ENCODE data around the genes PDE4B and MIER1.

GRCh38 chr1:64925994-64926735 lies 40.2 kb downstream of the JAK1 start:
- RRBS = no CpG with 5 or more reads among the region's 6 CpGs

DNA sequence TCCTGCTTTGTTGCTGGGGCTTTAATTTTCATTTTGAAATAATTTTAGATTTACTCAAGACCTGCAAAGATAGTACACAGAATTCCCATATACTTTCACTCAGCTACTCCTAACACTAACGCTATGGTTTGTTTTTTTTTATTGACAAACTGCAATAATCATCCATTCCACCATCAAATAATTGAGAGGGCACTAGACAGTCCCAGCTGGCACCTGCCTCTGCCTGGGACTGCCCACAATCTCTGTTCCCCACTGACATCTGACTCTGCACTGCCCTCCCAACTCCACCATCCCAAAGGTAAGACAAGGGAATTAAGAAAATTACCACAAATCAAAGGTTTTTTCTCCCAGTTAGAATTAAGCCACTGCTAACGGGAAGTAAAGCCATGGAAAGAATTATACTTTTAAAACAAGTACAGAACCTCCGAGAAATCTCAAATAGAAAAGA lies 33.7 kb downstream of the JAK1 start:
- RRBS = no CpG with 5 or more reads among the region's 3 CpGs

DNA sequence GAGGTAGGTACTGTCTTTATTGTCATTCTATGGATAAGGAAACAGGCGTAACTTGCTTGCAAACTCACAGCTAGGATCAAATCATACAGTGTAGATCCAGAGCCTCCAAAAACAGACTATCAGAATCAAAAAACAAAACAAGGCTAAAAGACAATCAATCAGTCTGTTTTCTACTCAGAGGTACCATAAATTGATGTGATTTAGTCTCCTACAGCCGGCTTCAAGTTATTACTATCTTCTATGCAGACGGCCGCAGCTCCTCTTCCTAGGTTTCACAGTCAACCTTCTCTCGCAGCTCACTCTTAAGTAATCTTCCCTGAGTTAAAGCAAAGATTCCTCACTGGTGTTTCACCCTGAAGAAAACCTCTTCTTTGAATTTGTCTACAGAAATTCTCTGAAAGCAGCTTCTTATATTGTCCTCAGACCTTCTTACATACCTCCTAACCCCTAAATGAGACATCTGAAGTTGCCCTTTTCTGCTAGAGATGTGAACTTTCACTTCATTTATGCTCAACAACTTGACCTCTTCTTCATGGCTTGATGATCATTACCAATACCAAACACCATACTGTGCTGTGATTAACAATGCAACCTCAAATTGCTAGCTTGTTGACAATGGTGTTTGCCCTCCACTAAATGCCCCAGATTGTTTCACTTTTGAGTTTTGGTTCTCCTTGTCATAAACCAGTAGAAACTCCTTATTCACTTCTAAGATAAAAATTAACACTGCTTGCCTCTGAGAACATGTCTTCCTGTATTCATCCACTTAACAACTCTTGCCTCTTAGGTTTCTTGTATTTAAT lies 5.8 kb downstream of the JAK1 start:
- RRBS = no CpG with 5 or more reads among the region's 5 CpGs

- RRBS = no CpG with 5 or more reads among the region's 21 CpGs
These were observed 34.7 kb upstream of the JAK1 start for GRCh38 chr1:65000916-65001600.

DNA sequence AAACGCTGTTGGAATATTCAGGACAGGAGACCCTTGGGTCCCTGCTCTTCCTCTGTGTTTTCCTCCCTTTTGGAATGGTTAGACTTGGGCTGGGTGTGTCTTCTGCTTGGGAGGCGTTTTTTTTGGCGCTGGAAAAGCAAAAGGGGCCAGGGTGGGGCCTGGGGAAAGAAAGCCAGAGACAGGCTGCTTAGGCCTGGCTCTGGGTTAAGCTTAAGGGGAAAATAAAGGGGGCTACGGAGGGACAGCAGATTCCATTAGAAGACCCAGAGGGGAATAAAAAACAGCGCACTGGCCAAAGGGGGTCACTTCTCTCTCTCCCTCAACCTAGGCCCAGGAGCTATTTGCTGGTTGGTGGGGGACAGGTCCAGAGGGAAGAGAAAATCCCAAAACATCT lies 82.4 kb upstream of the AK4 start:
- RRBS = no CpG with 5 or more reads among the region's 5 CpGs

GRCh38 chr1:65147262-65147420 lies 862 bp upstream of the AK4 start:
- RRBS = no CpG with 5 or more reads among the region's 11 CpGs

- RRBS = 1% methylated on average over 19 of the region's 42 CpGs
These were observed 612 bp downstream of the DNAJC6 start for GRCh38 chr1:65309797-65310512.

GRCh38 chr1:65394514-65395093 lies 25.9 kb upstream of the LEPR start:
- RRBS = no CpG with 5 or more reads among the region's 4 CpGs

DNA sequence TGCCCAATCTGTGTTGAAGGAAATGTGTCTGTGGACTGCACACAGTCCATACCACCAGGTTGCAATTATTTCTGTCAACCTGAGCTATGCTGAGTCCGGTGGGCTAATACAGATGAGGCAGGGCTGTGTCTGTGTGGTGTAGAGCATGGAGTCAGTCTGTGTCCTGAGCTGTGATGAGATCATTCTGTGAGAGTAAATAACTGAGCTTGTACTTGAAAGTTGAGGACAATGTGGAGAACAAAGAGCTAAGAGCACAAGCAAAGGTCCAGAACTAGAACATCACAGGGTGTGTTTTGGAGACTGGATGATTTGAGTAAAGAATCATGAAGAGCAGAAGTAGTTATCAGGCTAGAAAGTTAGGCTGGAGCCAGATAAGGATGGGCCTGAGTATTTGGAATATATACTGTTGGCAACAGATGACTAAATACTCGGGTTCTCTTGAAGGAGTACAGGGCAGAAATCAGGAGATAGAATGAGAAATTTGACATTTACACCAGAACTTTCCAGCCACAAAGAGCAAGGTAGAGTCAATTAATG lies 48.7 kb downstream of the LEPR start:
- RRBS = no CpG with 5 or more reads among the region's 2 CpGs

DNA sequence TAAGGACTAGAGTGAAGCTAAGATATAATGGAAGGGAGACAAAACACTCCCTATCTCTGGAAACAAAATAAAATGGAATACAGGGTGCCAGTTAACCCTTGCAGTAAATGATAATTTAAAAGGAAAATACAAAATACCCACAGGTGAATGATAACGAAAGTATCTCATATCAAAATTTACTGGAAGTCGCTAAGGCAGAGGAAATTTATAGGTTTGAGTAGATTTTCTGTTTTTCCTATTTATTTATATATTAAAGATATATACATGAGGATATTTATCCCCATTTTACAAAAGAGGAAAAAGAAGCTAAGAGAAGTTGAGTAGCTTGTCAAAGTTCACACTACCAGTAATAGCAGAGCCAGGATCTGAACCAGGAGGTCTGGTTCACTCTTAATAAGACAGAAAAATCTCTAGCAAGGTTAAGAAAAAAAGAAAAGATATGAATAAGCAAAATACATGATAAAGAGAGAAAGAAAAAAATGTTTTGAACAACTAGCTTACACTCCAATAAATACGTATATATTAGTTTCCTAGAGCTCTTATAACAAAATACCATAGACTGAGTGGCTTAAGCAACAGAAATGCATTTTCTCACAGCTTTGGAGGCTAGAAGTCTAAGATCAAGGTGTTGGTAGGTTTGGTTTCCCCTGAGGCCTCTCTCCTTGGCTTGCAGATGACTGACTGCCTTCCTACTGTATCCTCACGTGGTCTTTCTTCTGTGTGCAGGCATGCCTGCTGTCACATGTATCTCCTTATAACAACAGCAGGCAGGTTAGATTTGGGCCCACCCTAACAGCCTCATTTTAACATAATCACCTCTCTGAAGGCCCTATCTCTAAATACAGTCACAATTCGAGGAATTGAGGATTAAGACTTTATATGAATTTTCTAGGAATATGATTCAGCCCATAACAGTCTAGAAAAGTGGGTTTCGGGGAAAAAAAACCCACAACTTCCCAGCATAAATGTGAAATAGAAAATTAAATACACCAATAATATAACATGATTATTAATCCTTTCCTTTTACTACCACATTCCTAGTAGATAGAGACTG lies 60.3 kb downstream of the LEPR start:
- RRBS = no CpG with 5 or more reads among the region's 6 CpGs

DNA sequence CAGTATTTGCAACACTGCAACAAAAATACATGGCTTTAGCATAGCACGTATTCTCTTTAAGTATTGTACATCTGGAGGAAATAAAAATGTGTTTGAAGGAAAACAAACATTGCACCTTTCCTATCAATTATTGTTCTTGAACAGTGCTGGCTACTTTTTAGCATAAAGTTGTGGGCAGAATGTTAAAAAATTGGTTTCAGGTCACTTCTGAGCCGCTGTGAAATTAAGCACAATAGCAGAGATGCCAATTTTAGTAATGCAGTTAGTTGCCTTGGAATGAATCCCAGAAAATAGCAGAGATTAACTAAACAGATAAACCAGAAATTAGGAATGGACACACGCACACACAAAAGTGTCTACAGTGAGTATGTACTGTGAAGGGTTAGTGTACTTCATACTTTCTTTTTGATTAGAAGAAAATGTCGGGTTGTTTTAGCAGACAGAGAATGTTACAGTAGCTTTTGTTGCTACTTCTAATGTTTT lies 106.6 kb downstream of the LEPR start:
- RRBS = no CpG with 5 or more reads among the region's 4 CpGs

DNA sequence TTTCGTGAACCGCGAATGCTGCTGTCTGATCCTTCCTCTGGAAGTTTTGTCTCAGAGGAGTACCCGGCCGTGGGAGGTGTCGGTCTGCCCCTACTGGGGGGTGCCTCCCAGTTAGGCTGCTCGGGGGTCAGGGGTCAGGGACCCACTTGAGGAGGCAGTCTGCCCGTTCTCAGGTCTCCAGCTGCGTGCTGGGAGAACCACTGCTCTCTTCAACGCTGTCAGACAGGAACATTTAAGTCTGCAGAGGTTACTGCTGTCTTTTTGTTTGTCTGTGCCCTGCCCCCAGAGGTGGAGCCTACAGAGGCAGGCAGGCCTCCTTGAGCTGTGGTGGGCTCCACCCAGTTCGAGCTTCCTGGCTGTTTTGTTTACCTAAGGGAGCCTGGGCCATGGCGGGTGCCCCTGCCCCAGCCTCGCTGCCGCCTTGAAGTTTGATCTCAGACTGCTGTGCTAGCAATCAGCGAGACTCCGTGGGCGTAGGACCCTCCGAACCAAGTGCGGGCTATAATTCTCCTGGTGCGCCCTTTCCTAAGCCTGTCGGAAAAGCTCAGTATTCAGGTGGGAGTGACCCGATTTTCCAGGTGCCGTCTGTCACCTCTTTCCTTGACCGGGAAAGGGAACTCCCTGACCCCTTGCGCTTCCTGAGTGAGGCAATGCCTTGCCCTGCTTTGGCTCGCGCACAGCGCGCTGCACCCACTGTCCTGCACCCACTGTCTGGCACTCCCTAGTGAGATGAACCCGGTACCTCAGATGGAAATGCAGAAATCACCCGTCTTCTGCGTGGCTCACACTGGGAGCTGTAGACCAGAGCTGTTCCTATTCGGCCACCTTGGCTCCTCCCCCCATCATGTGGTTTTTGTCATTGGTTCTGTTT lies 129.9 kb downstream of the LEPR start:
- RRBS = no CpG with 5 or more reads among the region's 33 CpGs

DNA sequence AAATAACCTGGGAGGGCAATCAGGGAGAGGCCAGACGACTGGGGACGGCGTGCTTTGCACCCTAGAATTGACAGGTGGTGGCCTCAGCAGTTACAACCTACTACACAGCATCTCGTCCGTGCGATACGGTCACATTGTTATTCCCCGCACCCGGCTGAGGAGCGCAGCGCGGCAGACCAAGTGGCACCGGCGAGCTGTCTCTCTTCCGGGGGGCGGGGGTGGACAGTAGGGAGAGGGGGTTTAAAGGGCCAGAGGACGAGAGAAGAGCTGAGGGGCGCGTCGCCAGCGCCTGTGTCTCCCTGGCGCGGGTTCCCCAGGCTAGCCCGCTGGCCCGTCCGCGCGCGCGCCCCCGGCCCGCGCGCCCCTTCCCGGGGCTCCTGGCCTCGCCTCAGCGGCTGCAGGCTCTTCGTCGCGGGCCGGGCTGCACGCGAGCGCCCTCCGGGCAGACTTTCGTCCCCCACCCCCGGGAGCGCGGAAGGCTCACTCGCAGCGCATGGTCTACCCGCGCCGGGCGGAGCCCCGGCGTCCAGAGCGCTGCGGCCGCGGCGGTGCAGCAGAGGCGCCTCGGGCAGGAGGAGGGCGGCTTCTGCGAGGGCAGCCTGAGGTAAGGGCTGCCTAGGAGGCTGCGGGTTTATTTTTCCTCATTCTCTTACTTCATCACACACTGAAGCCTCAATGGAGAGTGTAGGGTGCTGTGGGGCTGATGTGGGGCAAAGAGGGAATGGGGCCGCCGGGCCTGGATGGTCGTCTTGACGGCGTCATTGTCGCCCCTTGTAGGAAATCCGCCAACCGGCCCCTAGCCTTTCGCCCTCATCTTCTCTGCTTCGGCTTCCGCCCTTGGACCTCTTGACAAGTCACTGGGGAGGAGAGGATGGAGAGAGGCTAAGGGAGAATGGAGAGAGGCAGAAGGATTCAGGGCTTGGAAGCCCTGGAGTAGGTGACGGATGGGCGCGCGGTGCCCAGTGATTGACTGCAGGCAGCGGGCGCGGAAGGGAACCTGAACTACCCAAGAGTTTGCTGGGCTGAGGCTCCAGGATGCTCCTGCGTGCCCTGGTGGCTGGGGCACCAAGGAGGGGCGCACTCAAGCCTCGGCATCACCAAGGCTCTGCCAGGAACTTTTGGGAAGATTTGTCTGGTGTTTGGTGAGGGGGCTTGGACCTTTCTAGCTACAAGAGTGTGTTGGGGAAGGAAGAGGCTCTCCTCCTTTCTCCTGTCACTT lies at the start of gene PDE4B:
TSS of gene PDE4B (plus strand) at position 251 of the 1,219 bp plus-strand sequence.
- RRBS = 2% methylated on average over 26 of the region's 88 CpGs

GRCh38 chr1:66266201-66266734 lies 267.7 kb upstream of the SGIP1 start:
- RRBS = no CpG with 5 or more reads among the region's 6 CpGs

GRCh38 chr1:66924722-66925641 lies at the start of gene MIER1:
Gene MIER1 (plus strand): TSS chr1:66924990.
- RRBS = 1% methylated on average over 6 of the region's 70 CpGs

- RRBS = no CpG with 5 or more reads among the region's 1 CpG
These were observed 23.9 kb downstream of the MIER1 start for GRCh38 chr1:66948700-66949076.

- RRBS = no CpG with 5 or more reads among the region's 1 CpG
These were observed 34.4 kb downstream of the SLC35D1 start for GRCh38 chr1:67019331-67020193.

DNA sequence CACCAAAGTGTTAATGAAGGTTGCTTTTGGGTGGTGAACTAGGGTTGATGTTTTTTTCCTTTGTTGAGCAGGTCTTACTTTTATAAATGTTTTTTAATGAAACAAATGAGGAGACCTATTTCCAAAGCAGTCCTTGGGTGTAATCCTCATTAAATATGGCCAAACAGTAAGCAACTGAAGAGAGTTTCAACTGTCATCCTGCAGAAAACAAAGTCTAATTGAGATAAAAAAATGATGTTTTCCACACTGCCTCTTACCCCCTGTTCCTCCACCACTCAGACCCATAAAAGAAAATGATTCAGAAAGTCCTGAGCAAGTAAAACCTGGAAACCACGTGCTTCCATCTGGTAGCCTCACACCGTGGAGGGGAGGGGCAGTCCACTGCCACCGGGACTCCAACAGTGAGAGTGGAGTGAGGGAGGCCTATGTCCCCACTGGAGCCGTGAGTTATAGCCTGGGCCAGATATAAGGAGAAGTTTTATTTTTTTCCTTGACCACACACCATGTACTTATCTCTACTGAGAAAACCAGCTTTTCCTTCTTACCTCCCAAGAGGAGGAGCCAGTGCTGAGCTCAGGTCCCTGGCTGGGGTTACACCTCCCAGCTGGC lies 48.8 kb upstream of the SERBP1 start:
- RRBS = no CpG with 5 or more reads among the region's 4 CpGs

DNA sequence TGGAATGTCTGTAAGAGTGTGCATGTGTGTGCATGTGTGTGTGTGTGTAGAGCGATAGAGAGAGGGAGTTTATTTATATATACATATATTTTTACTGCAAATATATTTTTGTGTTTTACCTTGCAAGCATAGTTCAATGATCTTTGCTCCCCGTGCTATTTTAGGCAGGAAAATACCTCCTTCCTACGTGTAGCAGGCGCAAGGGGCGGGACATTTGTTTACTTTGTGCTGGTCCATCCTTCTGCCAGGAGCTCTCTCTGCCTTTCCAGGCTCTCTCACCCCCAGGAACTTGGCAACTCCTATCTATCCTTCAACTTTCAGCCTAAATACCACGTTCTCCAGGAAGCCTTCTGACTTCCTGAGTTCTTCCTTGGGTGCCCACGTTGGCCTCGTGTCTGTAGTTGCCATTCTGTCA lies 125.8 kb upstream of the SERBP1 start:
- RRBS = no CpG with 5 or more reads among the region's 8 CpGs